OVCAR3 (cell line): ENCODE measurements around the gene TMCO1.

- RRBS: no CpG with 5 or more reads among the region's 4 CpGs
Measured at GRCh38 chr1:162548085-162548594, 13.4 kb upstream of the UAP1 start.

DNA sequence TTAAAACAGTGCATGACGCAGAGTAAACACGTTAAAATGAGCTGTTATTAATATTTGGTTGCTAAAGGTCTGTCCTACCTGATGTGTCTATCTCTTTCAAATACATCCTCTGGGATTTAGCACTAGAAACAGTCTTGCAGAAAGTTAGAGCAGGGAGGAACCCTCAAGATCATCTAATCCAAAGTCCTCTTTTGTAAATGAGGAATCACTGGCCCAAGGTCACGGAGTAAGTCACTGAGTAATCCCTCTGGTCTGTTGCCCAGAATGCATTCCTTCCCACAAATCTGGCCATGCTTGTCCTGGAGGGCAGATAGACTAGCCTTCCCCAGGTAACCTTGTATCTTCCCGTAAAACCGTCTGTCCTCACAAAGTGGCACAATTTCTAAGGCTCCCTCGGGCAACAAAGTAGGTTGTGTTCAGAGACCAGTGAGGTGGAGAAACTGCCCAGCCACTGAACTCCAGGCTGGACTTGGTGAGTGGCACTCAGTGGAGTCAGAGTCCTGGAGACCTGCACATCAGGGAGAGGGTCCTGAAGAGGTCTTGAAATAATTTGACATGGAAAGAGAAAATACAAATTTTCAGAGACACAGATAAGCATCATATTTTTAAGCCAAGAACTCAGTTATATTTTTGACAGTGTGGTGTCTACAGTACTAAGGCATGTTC is 46.2 kb downstream of the DDR2 start:
- RRBS: no CpG with 5 or more reads among the region's 6 CpGs

GRCh38 chr1:162696143-162697308 is 64.3 kb downstream of the DDR2 start:
- RRBS: no CpG with 5 or more reads among the region's 12 CpGs

DNA sequence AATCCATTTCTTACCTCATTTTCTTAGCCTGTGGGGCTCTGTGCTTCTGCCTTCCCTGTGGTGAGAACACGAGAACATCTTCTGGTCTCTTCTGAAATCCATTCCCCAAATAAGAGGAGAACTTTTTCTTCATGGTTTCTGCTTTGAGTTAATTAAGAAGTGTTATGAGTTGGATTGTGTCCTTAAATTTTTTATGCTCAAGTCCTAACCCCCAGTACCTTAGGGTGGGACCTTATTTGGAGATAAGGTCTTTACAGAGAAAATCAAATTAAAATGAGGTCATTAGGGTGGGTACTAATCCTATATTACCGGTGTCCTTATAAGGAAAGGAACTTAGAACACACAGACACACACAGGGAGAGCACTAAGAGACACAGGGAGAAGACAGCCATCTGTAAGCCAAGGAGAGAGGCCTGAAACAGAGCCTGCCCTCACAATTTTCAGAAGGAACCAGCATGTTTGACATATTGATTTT is 5.3 kb downstream of the CCDC190 start:
- RRBS: no CpG with 5 or more reads among the region's 2 CpGs

GRCh38 chr1:164557164-164557692 is 1.8 kb upstream of the PBX1 start:
- RRBS: no CpG with 5 or more reads among the region's 5 CpGs

- RRBS: no CpG with 5 or more reads among the region's 4 CpGs
Measured at GRCh38 chr1:164565195-164565920, 6.4 kb downstream of the PBX1 start.

DNA sequence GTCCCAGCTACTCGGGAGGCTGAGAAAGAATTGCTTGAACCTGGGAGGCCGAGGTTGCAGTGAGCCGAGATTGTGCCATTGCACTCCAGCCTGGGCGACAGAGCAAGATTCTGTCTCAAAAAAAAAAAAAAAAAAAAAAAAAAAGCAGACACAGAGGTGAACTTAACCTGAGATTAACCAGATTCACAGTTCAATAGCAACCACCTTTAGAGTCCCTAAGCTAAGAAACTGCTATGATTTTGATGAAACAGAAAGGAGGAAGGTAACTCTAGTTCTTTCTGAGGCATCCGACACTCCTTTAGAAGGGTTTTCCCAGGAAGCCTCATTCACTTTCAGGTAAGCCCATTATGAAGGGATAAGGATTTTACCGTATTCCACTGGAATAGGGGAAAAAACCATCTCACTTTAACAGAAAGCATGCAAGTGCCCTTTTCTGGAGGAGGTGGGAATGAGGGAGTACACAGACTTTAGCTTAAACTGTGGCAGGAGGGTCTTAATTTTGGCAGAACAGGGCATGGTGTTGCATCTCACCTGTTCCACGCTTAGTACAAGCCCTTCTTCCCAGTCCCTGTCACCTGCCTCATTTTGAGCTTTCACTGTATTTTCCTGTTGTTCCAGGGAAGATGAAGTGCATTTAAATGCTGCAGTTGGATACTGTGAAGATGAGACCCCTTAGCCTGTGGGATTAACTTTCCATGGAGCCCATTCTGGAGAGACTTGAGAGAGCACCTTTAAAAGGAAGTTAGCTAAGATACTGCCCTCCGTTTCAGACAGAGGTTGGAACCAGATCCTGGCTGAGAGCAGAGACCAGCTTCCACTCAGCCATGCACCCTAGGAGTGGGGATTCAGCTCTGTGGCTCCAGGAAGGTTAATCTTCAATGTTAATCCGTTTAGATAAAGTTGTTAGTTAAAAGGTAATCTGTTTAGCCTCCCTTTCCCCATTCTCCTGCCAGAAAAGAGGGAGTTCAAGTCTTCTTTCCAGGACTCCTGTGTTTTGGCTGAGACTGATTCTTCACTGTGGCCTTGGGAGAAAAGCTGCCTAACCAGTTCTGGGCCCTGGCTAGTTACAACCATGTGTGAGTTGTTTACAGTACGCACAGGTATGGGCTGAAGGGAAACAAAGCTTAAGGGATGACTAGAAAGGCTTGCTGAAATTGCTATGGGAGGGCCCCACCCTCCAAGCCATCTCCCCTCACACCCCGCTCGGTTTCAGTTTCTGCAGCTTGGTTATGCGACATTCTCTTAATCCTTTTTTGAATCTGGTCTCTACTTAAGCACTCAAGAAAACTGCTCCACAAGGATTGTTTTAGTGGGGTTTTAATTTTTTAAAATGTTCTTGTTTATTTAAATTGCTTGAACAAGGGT is 42.6 kb downstream of the PBX1 start:
- RRBS: no CpG with 5 or more reads among the region's 13 CpGs

- RRBS: no CpG with 5 or more reads among the region's 9 CpGs
Measured at GRCh38 chr1:164709820-164710557, 151.0 kb downstream of the PBX1 start.

GRCh38 chr1:164772588-164773290 is 213.8 kb downstream of the PBX1 start:
- RRBS: no CpG with 5 or more reads among the region's 7 CpGs

DNA sequence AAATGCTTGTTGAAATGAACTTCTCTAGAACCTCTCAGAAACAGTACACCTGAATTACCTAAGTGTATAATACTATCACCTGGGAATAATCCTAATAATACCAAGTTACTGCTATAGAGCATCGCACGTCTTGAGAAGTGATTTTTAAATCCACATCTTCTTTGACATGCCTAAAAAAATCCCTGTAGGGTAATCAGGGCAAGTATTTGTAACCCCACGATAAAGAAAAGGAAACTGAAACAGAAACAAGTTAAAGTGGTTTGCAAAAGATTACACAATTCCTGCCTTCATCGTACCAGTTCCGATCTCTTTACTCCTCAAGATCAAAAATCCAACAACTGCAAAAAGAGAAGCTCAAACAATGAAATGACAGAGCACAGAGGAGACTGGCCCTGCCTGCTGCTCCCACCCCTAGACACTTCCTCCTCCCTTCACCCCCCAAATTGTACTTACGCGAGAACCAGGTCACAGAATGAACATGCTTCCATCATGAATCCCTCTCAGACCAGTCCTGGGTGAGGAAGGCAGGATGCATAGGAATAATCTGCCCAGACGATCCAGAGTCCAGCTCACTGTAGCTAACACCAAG is 20.5 kb downstream of the RXRG start:
- RRBS: no CpG with 5 or more reads among the region's 8 CpGs

GRCh38 chr1:165539843-165540242 is 4.0 kb upstream of the LRRC52 start:
- RRBS: 100% methylated on average over 1 of the region's 3 CpGs

DNA sequence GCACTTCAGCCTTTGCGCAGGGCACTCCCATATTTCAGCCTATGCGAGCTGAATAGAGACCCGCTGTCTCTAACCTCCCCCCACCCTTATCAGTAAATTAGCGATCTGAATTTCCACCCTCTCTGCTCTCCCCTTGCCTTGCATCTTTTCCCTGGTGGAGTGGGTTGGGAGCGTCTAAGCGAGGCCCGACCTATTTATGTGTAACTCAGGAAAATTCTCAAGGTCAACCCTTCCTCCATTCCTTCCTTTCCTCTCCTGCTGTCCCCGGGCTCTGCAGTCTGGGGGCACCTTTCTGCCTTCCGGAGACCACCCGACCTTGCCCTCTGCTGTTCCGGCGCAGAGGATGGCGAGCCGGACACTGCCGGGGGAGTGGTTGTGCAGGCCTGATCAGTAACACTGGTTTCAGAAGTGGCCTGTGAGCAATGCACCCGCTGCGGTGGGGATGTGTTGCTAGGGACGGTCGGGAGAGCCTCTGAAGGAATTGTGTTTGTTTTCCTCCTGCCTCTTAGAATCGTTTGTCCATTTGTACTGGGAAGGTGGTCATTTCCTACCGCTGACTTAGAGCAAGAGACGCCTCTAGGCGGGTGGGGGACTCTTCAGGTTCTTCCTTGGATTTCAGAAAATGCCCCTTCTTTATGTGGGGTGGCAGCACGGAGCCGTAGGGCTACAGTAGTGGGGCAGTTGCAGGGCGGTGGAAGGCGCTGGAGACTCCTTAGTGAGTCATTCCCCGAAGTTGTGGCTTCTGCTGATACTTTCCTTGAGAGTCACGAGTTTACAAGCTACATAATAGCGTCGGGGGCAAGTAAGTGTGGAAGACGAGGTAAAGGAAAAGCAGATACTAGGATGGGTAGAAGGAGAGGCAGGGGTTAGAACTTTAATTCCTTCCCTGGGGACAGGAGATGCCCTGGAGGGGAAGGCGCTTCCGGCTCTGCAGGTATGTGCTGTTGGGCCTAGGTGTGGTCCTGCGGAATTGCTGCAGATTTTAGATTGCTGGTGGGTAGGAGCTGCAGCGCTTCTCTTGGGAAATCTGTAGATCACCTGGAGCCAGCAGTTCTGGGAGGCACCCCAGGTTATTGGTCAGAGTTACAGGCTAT is 654 bp downstream of the MGST3 start:
- RRBS: 0% methylated on average over 1 of the region's 36 CpGs

- RRBS: no CpG with 5 or more reads among the region's 61 CpGs
Measured at GRCh38 chr1:165768382-165769656, at the start of gene TMCO1. TMCO1 (minus strand) TSS chr1:165768868.

- RRBS: no CpG with 5 or more reads among the region's 1 CpG
Measured at GRCh38 chr1:165827199-165827416, 306 bp upstream of the UCK2 start.

- RRBS: no CpG with 5 or more reads among the region's 11 CpGs
Measured at GRCh38 chr1:165865514-165866061, 38.2 kb downstream of the UCK2 start.

DNA sequence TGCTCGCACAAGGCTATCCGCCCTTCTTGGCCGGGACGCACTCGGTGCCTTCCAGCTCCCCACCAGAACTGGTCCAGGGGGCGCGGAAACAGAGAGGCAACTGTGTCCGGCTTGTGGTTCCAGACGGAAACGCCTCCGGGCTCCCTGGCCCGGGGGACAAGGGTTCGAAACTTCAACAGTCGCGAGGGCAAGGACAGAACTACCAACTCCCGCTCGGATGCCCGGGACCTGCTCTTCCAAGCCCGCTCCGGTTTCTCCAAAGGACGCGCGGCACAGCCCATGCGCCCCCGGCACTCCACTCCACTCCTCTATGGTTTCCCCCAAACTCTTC is 1.5 kb downstream of the FAM78B start:
- RRBS: 14% methylated on average over 19 of the region's 25 CpGs

DNA sequence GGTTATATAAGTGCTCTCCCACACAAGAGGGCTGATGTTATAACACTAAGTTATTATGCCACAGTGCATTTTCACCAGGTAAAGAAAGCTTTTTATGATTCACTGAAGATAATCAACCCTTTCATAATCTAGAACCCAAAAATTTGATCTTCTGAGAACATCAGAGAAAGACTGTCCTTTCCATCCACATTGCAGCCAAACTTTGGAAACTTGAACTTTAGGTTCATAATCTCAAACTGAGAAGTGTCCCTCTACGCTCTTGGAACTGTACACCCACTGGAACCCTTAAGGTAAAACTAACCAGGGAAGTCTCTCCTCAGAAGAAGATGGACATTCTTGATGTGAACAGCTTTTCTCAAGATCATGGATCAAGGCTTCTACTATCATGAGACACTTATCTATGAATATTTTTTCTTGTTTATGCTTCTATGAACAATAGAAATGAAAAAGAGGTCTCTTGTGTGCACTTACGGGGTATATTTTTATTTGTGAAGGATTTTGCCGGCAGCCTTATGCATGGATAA is 115.5 kb upstream of the POGK start:
- RRBS: no CpG with 5 or more reads among the region's 3 CpGs

DNA sequence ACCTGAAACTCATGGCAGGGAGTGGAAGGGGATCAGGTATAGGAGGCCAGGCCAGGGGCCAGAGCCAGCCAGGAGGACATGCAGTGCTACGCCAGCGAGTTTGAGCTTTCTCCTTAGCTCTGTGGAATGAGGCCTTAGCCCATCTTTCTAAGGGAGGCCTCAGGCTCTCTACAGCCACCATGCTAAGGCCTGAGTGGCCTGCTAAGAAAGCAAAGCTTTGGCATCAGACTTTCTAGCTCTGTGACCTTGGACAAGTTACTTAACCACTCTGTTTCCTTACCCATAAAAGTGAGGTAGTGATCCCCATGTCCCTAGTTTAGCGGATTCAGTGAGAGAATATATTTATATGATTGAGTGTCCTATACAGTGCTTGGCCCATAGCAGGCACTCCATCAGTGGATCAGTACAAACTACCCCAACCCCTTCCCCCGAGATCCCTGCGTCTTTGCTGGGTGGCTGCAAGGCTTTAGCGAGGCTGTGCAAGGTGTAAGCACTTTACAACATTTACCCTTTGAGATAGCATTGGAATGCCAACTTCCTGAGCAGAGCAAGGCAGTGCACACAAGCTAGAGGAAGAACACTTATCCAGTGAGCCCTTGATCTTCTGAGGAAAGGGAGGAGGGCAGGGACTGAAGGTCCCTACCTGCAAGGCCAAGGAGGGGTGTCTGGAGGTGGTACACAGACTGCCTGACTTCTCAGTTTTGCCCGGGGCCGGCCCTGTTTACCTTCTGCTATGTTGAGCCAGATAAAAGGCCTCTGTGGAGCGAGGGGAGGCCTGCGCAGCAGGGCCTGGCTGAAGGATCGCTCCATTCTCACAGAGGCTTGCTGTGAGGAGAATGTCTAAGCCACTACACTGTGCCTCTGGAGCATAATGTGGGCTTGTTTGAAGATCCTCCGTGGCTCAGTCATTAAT is 4.2 kb downstream of the POGK start:
- RRBS: no CpG with 5 or more reads among the region's 12 CpGs

GRCh38 chr1:166849548-166850725 is 10.7 kb downstream of the POGK start:
- RRBS: 96% methylated on average over 5 of the region's 32 CpGs

GRCh38 chr1:167092561-167093006 is 1.3 kb upstream of the STYXL2 start:
- RRBS: no CpG with 5 or more reads among the region's 3 CpGs